ENCODE data around the genes GRIK1, KRTAP25-1, KRTAP13-2, KRTAP13-1 and KRTAP19-3.

- PRO-cap = bidirectional peak, plus-strand start at chr21:26844173, minus-strand start at chr21:26844125
- RRBS = 1% methylated on average over 19 of the region's 61 CpGs
Measured at GRCh38 chr21:26844019-26844647, 1.1 kb downstream of the ADAMTS1 start.

GRCh38 chr21:27036651-27037141, 69.8 kb upstream of the ADAMTS5 start:
- PRO-cap = no peak
- RRBS = no CpG with 5 or more reads among the region's 3 CpGs

DNA sequence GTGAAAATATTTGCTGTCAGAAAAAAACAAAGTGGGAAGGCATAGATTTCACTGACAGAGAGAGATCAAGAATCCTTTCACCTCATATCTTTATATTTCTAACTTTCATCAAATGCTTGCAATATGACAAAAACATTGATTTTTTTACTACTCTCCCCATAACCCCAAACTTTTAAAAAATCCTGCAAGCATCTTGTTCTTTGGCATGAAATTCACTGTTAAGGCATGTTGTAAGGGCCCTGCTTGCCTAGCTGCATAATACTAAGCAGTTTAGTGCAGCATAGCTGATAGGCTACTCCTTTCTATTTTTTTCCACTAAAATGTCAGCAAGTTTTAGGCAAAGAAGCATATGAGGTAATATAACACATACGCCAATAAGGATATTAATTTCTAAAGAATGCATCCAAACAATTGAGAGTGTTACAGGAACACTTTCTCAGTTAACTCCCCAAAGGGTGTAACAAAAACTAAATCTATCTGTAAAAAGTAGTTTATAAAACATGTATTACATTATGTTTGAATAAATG, 340.4 kb upstream of the ADAMTS5 start:
- PRO-cap = no peak
- RRBS = no CpG with 5 or more reads among the region's 1 CpG

DNA sequence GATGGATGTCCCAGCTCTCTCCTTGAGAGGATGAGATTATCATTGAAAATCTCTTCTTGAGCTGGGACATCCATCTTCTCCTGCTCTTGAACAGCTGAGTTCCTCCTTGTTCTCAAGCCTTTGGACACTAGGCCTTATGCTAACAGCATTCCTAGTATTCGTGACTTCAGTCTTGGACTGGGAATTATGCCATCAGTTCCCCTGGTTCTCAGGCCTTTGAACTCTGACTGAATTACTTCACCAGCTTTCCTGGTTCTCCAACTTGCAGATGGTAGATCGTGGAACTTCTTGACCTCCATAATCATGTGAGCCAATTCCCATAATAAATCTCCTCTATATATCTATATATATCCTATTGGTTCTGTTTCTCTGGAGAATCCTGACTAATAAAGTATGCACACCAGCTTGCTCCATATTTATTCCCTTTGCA, 462.7 kb upstream of the ADAMTS5 start:
- PRO-cap = no peak
- RRBS = no CpG with 5 or more reads among the region's 2 CpGs

GRCh38 chr21:27531913-27532522, 565.1 kb upstream of the ADAMTS5 start:
- PRO-cap = no peak
- RRBS = no CpG with 5 or more reads among the region's 9 CpGs

DNA sequence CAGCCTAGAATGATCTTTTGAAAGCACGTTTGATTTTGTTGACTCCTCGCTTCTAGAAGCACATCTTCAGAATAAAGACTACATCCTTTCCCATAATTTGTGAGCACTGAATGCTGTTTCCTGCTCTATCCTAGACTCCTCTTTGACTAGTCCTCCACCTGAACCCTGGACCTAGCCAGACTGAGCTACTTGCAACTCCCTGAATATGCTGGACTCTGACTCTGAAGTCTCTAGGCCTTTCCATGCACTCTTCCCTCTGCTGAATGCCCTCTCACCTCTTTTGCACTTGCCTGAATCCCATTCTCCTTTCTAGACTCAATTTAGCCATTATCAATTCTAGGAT, 19.7 kb downstream of the N6AMT1 start:
- PRO-cap = no peak
- RRBS = no CpG with 5 or more reads among the region's 2 CpGs

GRCh38 chr21:28865809-28866284, 19.3 kb downstream of the N6AMT1 start:
- PRO-cap = no peak
- RRBS = no CpG with 5 or more reads among the region's 4 CpGs

GRCh38 chr21:29000055-29000734, 7.5 kb upstream of the LTN1 start:
- PRO-cap = no peak
- RRBS = no CpG with 5 or more reads among the region's 46 CpGs

- PRO-cap = no peak
- RRBS = no CpG with 5 or more reads among the region's 4 CpGs
Measured at GRCh38 chr21:29007714-29008250, 11.4 kb downstream of the RWDD2B start.

DNA sequence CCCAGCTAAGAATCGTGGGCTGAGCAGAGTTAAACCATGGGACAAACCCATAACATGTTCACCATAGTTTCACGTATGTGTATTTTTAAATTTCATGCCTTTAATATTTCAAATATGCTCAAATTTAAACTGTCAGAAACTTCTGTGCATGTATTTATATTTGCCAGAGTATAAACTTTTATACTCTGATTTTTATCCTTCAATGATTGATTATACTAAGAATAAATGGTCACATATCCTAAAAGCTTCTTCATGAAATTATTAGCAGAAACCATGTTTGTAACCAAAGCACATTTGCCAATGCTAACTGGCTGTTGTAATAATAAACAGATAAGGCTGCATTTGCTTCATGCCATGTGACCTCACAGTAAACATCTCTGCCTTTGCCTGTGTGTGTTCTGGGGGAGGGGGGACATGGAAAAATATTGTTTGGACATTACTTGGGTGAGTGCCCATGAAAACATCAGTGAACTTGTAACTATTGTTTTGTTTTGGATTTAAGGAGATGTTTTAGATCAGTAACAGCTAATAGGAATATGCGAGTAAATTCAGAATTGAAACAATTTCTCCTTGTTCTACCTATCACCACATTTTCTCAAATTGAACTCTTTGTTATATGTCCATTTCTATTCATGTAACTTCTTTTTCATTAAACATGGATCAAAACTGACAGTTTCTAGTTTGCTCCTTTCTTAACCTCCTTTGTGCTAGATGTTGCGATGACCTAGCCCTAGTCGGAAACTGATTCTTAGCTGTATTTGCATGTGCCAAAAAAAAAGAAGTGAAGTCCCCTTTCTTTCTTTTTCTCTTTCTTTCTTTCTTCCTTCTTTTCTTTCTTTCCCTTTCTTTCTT, 45.0 kb downstream of the MAP3K7CL start:
- PRO-cap = no peak
- RRBS = no CpG with 5 or more reads among the region's 5 CpGs

DNA sequence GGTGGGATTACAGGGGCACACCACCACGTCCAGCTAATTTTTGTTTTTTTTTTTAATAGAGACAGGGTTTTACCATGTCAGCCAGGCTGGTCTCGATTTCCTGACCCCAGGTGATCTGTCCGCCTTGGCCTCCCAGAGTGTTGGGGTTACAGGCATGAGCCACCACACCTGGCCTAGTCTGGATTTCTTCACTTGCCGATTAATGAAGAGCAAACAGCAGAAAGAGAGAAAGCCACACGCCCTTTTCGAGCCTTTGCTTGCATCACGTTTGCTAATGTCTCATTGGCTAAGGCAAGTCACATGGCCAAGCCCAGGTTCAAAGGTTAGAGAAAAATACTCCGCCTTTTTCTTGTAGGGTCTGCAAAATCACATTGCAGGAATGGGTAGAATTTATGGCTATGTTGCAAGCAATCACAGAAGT, 26.9 kb upstream of the BACH1 start:
- PRO-cap = no peak
- RRBS = no CpG with 5 or more reads among the region's 8 CpGs

GRCh38 chr21:29298986-29299276, 209 bp downstream of the BACH1 start:
- PRO-cap = bidirectional peak, plus-strand start at chr21:29299377, minus-strand start at chr21:29299201
- RRBS = under 1% methylated on average over 34 of the region's 43 CpGs

- PRO-cap = no peak
- RRBS = no CpG with 5 or more reads among the region's 12 CpGs
Measured at GRCh38 chr21:29341951-29343119, 43.6 kb downstream of the BACH1 start.

DNA sequence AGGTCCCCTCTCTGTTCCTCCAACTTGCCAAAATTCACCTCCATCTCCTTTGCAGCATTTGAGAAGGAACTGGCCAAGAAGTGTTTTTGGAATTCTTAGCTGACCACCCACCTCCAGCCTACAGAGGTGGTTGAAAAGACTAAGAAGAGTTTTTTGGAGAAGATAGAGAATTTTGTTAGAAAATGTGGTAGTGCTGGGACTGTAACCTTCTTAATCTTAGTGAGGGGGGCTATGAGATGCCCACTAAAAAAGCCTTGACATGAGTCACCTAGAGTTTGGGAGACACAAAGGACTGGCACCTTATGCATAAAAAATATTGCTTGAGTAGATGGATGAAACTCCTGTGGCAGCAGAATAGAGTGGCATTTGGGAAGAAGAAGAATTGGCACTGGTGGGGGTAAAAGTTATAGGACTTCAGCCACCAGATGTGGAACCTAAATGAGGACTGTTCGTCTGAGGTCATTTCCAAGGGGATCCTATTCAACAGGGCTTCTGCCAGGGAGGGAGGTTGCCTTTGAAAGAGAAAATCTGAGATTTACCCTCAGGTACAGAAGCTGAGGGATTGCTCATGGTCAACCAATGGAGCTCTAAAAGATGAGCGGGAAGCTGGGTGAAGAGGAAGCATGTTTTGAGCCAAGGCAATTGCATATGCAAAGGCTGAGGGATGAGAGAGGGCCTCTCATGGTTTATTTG, 54.9 kb downstream of the BACH1 start:
- PRO-cap = no peak
- RRBS = no CpG with 5 or more reads among the region's 2 CpGs

DNA sequence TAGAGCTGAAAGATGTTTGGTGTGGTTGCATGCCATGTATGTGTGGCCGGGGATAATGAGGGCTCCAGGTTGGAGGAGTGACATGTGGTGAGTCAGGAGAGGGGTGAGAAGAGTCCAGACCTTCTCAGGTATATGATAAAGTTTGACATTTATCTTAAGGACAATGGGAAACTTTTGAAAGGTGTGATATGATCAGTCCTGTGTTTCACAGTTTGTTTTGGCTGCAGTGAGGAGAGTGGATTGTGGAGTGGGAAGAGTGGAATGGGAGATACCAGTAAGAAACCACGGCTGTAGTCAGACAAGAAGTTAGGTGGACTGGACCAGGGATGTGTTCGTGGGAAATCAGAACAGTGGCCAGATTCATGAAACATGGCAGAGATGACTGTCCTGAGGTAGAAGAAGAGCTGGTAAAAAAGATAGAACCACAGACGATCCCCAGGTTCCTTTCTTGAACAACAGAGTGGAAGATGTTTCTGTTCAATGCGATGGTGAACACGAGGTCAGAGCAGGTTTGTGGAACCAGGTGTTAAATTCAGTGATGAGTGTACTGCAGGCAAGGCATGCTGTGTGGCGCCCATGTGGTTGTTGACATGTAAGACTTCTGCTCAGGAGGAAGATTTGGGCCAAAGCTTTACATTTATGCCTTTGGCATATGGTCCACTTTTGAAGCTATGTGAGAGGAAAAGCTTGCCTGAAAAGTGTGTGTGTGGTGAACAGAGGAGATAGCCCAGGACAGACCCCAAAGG, 55.6 kb downstream of the BACH1 start:
- PRO-cap = no peak
- RRBS = no CpG with 5 or more reads among the region's 7 CpGs

GRCh38 chr21:29939085-29940114, at the start of gene GRIK1:
TSS of gene GRIK1 (minus strand) at chr21:29939996.
- PRO-cap = no peak
- RRBS = 63% methylated on average over 15 of the region's 74 CpGs

GRCh38 chr21:30289409-30289742, at the start of gene KRTAP25-1:
TSS of gene KRTAP25-1 (minus strand) at chr21:30289514.
- PRO-cap = no peak
- RRBS = no CpG with 5 or more reads among the region's 2 CpGs

- PRO-cap = no peak
- RRBS = no CpG with 5 or more reads among the region's 4 CpGs
Measured at GRCh38 chr21:30372027-30372326, at the start of gene KRTAP13-2. TSS of gene KRTAP13-2 (minus strand) at chr21:30372271.

DNA sequence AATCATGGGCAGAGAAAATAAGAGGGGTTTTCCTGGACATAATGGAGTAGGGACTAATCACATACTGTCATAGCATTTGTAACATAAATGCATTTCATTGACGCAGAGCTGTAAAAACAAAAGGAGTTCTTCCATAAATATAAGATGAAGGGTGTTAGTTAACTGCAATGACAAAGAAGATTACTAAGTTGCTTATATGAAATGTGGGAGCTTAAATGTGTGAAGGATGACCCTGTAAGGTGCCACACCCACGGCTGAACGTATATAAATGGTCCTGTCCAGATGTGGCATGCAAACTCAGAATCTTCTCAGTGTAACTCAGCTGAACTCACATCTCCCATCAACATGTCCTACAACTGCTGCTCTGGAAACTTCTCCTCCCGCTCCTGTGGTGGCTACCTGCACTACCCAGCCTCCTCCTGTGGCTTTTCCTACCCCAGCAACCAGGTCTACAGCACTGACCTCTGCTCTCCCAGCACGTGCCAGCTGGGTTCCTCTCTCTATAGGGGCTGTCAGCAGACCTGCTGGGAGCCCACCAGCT, at the start of gene KRTAP13-1:
KRTAP13-1 (plus strand) TSS at position 290 of the 541 bp plus-strand sequence.
- PRO-cap = no peak
- RRBS = no CpG with 5 or more reads among the region's 5 CpGs

DNA sequence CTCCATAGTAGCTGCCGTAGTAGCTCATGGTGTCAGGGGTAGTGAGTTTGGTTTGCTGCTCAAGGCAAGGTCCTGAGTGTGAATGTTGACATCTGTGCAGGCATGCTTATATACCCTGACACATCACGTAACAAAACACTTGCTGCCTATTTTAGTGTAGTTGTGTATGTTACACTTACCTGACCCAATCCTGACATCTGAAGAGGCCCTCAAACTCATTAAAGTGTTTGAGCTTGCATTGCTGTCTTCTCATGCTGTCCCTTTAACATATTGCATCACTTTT, at the start of gene KRTAP19-3:
KRTAP19-3 (minus strand) TSS at position 84 of the 283 bp plus-strand sequence.
- PRO-cap = no peak
- RRBS = no CpG with 5 or more reads among the region's 2 CpGs

All from MCF 10A (cell line).